Renal cortical epithelial cell (primary cell): Measurements from ENCODE around the gene PCOLCE2.

DNA sequence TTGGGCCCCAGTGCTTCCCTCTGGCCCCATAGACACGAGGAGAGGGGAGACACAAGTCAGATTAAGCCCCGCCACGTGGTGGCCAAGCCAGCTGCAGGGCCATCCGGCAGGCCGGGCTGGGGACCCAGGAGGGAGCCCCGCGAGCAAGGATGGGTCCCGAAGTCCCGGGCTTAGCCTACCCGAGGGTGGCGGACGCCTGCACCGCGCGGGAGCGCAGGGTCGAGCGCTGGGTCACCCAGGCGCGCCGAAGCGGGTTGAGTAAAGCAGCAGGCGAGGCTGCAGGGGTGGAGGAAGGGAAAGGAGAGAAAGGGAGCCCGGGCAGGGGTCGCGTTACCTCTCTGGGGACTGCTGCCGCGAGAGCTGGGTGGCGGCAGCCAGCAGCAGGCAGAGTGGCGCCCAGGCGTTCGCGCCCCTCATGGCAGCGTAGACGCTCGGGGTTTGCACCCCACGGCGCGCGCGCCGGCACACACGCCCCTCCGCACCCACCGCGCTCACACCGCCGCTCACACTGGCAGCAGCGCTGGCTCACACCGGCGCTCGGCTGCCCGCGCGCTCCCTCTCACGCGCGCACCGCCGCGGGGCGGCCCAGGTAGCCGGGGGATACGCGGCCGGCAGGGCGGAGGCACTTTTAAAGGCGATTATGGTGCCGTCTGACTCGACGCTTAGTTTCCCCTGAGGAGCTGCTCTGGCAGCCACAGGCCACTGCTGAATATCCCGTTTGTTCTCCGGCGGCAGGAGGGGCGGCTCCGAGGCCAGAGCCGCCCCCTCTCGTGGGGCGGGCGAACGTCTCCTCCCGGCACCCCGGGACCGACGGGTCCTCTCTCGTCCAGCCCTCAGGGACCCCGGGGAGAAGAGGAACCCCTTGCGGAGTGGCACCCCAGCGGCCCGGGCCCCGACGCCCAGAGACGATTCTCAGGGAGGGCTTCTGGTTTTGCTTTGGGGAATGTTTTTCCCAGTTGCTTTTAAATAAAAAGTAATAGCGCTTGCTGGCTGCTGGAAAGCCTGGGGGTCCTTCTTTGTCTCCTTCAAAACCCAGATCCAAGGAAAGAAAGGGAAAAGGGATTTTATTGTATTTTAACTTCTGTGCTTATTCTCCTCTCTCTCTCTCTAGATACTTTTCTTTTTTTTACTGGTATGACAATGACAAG is at the start of gene PCOLCE2:
PCOLCE2 (minus strand) TSS at position 604 of the 1,148 bp plus-strand sequence.
- RRBS: 2% methylated on average over 45 of the region's 94 CpGs

DNA sequence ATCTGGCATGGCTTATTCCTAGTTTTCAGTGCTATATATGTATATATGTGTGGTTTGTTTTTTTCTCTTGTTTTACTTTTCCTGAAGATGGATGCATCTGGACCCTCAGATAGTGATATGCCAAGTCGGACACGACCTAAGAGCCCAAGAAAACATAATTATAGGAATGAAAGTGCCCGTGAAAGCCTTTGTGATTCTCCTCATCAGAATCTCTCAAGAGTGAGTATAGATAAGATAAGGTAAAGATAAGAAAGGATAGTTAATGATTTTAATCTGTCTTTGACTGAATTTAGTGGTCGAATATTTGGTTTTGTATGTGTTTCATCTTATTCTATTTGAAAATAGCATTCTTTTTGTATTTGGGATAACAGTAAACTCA is 10.8 kb downstream of the U2SURP start:
- RRBS: no CpG with 5 or more reads among the region's 4 CpGs

- RRBS: no CpG with 5 or more reads among the region's 2 CpGs
Measured at GRCh38 chr3:143443537-143443990, 324.0 kb downstream of the CHST2 start.

DNA sequence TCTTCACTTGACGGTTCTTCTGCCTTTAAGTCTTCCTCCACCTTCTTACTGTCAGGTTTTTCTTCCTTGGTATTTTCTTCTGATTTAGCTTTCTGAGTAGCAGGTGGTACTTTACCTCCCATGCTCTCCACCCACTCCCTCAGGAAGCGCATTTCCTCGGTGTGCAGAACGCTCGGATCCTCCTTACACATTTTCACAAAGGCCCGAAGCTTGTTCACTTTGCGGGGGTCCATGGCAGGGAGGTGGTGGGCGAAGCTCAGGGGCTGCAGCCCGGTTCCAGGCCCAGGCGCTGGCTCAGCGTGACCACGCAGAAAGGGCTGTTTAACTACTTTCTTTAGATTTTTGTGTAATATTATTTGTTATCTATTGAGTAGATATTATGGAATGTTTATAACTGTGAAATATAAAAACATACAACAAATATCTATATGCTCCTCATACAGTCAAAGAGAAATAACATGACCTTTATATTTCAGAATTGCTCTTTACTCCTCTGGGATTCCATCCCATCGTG is 330.2 kb downstream of the SLC9A9 start:
- RRBS: no CpG with 5 or more reads among the region's 13 CpGs

GRCh38 chr3:143970691-143971591 is 682 bp upstream of the DIPK2A start:
- RRBS: 1% methylated on average over 8 of the region's 55 CpGs

GRCh38 chr3:143973015-143973513 is 1.4 kb downstream of the DIPK2A start:
- RRBS: 5% methylated on average over 4 of the region's 35 CpGs

GRCh38 chr3:145409602-145410152 is 751.3 kb downstream of the PLOD2 start:
- RRBS: no CpG with 5 or more reads among the region's 4 CpGs

- RRBS: no CpG with 5 or more reads among the region's 3 CpGs
Measured at GRCh38 chr3:146129784-146130744, 30.9 kb downstream of the PLOD2 start.

DNA sequence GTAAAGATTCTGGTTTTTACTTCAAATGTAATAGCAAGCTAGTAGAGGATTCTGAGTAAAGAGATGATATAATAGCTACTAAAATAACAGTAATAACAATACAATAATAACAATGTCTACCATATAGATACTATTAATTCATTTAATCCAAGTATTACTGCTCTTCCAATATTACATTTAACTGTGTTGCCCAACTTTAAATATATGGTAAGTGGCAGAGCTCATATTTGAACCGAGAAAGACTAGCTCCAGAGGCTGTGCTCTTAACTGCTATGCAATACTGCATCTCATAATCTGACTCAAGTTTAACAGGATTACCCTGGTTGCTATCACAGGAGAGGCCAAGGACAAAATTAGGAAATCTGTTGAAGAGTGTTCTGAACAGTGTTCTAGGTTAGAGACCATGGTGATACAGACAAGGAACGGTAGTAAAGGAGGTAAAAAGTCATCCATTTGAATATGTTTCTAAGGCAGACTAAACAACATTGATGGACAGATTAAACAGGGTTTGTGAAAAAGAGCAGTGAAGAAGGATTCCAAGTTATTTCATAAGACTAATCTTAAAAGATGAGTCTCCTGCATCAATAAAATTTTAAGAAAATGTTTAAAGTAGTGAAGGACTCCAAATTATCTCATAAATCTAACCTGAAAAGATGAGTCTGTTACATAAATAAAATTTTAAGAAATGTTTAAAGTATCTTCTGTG is 22.1 kb downstream of the PLOD2 start:
- RRBS: no CpG with 5 or more reads among the region's 2 CpGs

DNA sequence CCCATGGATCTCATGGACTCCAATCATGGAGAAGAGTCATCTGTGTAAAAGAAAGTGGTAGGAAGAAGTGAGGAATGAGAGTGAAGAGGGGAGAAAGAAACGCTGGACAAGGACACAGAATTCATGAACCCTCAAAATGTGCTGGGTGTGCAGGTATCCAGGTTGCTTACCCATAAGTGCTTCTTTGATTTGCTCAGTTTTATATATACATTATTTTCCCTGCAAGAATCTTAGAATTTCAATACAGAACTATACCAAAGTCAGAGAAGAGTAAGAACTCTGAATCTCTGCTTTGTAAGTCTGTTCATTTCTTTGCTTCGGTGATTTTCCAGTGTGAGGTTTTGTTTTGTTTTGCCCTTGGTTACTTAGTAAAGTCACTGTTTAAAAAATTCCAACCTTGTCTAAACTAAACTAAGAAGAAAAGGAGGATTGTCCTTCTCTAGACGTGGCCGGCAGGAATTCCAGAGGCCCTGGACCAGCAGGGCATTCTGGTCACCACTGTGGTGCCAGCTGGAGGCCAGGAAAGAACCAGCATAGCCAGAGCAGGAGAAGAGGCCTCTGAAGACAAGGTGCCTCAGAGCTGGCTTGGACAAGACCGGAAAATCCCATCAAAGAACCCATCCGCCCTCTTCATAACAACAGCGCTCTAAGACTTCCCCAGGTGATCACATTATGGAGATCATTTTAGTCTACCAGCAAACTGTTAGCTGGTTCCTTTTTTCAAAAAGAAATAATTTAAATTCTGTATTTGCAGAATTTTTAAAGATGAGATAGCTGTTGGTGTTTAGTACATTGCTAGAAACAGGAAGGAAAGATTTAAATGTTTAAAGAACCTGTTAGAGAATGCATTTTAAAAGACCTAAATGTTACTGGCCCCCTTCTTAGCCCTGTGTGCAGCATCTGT is 8.2 kb downstream of the PLOD2 start:
- RRBS: no CpG with 5 or more reads among the region's 7 CpGs

- RRBS: no CpG with 5 or more reads among the region's 9 CpGs
Measured at GRCh38 chr3:146160006-146160455, 953 bp downstream of the PLOD2 start.

- RRBS: no CpG with 5 or more reads among the region's 14 CpGs
Measured at GRCh38 chr3:146161717-146162032, 691 bp upstream of the PLOD2 start.

GRCh38 chr3:146543363-146544100 is 875 bp downstream of the PLSCR1 start:
- RRBS: no CpG with 5 or more reads among the region's 12 CpGs

DNA sequence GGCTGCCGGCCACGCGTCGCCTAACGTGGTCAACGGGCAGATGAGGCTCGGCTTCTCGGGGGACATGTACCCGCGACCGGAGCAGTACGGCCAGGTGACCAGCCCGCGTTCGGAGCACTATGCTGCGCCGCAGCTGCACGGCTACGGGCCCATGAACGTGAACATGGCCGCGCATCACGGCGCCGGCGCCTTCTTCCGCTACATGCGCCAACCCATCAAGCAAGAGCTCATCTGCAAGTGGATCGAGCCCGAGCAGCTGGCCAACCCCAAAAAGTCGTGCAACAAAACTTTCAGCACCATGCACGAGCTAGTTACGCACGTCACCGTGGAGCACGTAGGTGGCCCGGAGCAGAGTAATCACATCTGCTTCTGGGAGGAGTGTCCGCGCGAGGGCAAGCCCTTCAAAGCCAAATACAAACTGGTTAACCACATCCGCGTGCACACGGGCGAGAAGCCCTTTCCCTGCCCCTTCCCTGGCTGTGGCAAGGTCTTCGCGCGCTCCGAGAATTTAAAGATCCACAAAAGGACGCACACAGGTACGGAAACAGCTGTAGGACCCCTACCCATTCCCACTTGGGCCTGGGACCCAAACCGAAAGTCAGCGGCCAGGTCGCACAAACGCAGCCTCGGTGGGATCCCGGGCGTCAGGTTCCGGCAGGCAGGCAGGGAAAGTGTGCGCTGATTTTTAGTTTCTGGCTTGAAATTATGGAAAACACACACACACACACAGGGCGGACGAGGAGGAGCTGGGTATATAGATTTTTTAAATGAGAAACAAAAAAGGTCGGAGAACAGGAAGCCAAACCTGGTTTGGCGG is 1.6 kb downstream of the ZIC1 start:
- RRBS: 2% methylated on average over 21 of the region's 63 CpGs

DNA sequence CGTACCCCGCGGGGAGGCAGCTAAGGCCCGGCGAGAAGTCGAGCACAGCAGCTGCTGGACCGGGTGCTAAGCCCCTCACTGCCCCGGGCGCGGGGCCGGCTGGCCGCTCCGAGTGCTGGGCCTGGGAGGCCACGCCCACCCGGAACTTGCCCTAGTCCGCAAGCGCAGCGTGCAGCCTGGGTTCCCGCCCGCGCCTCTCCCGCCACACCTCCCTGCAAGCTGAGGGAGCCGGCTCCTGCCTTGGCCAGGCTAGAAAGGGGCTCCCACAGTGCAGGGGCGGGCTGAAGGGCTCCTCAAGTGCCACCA is 417.0 kb upstream of the AGTR1 start:
- RRBS: 86% methylated on average over 5 of the region's 24 CpGs

DNA sequence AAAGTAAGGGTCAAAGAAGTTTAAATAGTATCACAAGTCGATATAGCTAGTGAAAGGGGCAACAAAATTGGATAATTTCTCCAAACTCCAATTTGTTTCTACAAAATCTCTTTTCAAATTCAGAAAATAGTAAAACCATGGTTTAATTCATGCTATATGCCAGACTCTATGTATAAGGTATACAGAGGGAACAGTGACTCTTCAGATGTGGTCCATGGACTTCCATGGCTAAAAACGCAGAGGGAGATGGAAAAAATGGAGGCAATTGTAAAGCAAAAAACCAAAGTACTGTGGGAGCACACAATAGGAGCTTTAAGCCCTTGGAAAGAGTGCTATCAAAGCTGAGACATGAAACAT is 264.7 kb upstream of the AGTR1 start:
- RRBS: no CpG with 5 or more reads among the region's 2 CpGs

- RRBS: no CpG with 5 or more reads among the region's 5 CpGs
Measured at GRCh38 chr3:148729518-148729996, 31.9 kb downstream of the AGTR1 start.

DNA sequence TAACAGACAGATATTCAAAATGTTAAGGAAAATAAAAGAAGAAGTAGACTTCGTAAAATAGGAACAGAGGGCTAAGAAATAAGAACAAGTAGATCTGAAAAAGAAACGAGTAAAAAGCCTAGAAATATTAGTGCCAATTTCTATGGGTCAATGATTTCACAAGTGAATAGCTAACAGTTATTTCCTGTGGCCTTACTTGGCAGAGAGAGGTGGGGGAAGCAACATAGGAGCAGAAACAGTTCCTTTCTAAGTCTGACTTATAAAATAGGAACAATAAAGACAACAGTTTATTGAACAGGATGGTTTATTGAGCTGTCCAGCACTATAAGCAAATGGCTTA is 37.8 kb downstream of the AGTR1 start:
- RRBS: no CpG with 5 or more reads among the region's 2 CpGs